ENCODE measurements around a stretch of chr22.

DNA sequence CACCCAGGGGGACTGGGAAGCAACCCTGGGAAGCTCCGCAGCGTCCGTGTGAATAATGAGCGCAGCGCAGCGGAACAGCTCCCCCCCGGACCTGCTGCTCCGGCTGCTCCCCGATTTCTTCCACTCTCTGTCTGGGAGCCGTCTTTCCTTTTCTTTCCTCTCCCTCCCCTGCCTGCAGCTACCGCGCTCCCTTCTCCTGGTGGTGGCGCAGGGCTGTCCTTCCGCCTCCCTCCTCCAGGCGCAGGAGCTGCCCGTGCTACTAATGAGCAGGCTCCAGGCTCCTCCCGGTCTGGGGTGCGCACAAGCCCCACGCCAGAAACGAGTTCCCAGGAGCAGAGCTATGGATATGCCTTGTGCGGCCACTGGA is 107.3 kb downstream of the XKR3 start:
- PRO-cap: no peak

- PRO-cap: no peak
Measured at GRCh38 chr22:17035120-17035835, 27.3 kb upstream of the GAB4 start.

- PRO-cap: no peak
Measured at GRCh38 chr22:17085923-17086237, 1.1 kb downstream of the IL17RA start.

GRCh38 chr22:17098351-17099143 is 13.7 kb downstream of the IL17RA start:
- PRO-cap: no peak

- PRO-cap: no peak
Measured at GRCh38 chr22:17159306-17159531, 142 bp upstream of the HDHD5 start.

GRCh38 chr22:17180870-17181561 is 21.9 kb upstream of the HDHD5 start:
- PRO-cap: no peak

DNA sequence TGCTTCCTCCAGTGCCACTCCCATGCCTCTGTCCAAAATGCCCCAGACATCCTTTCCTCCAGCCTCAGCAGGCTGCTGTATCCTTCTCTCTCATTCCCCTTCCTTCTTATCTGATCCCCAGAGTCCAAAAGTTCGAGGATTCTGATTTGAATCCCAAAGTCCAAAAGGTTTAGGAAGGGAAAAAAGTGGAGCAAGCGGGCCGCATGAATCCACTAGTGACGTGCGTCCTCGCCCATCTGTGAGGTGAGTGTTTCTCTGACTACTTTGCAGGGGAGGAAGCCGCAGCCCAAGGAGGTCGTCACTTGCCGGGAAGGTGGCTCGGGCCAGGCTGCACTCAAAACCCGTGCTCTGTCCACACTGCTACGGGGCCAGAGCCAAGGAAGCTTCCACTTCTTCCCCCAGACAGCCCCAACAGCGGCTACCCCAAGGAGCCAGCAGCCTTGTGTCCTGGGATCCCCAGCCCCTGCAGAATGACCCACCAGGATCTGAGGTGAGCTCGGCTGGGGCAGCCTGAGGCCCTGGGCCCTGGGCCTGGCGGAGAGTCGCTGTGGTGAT is 16.3 kb downstream of the SLC25A18 start:
- PRO-cap: unidirectional peak, plus-strand start at position 301 of the sequence

DNA sequence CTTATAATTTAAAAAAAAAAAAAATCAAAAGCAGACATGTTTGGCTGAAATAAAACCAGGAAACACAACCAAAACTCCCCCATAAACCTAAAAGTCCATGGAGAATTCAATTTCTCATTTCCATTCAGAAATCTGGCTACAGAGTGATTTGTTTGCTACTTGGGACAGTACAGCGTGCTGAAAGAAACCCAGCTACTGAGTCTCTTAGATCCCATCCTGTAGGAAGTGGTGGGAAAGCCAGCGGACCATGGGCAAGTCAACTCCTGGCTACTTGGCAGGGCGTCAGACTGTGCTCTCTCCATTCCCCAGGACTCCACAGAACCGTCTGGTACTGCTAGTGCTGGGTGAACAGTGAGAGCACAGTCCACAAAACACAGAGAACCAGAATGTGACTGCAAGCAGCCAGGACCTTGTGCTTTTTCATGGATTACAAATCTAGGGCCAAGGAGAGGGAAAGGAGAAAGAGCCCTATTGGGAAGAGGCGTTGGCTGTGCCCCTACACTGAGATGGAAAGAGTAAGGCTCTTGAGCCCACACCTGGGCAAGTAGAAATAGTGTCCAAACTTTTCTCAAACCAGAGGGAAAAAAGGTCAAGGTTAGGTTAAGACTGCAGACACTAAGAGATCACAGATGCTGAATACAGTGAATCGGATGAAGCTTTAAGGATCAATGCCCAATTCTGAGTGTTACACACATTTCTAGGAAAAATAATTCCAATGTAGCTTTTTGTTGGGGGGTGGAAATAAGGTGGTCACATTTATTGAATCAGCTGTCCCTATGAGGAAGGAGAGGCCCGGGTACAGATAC is 10.2 kb downstream of the BID start:
- PRO-cap: no peak

DNA sequence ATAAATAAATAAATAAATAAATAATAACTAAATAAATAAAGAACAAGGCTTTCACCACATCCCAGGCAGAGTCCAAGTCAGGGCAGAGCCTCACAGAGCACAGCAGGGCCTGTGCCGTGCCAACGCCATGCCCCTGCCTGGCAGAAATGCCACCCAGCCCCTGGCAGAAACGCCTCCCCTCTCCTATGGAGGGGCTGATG is 5.3 kb downstream of the BID start:
- PRO-cap: no peak

DNA sequence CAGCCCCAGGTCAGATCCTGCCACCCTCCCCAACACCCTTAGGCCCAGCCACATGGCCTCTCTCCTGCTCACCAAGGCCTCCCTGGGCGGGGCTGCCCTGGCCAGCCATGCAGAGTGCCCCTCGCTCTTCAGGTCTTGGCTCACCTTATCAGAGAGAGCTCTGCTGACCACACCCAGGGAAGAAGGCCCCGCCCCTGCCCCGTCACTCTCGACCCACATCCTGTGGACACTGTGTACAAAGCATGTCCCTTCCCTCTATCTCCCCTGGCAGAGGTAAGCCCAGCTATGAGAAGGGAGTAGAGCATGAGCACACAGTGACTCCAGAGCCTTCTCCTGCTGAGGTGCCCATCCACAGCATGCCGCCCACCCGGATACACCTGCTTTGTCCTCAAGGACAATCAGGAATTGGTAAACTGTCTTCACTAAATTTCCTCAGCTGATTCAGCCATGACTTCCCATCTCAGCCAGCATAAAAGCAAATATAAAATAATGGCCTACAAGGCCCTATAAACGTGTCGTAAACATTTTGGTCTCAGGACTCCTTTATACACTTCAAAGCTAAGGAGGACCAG is 106.6 kb downstream of the MICAL3 start:
- PRO-cap: no peak

DNA sequence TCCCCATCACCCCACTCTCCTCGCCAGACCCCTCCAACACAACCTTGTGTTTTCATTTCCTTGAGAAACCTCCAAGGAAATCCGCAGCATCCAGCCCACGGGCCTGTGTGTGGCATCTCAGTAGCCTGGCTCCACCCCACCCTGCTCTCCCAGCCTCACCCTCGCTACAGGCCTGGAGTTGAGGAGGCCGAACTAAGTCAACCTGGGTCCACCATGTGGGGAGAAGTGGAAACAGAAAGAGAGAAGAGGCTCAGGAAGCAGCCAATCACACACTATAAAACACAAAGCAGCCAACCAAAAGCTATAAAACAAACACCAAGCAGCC is 72.1 kb downstream of the MICAL3 start:
- PRO-cap: no peak

DNA sequence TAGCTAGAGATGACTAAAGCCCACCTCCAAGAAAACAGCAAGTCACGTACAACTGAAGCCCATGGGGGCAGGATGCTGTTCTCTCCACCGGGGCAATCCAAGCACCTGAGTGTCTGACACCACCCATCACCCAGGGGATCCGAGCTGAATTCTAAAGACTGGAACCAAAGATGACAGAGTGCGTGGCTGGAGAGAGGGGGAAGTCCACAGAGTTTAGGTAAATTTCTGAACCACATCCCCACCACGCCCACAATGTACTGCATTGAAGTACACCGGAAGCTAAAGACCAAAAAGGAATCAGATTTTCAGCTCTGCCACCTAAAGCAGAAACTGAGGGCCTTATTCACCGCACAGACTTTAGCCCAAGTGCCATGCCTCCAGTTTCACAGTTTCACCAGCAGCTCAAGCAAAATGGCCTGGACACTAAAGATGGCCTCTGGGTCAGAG is 27.8 kb downstream of the MICAL3 start:
- PRO-cap: no peak

DNA sequence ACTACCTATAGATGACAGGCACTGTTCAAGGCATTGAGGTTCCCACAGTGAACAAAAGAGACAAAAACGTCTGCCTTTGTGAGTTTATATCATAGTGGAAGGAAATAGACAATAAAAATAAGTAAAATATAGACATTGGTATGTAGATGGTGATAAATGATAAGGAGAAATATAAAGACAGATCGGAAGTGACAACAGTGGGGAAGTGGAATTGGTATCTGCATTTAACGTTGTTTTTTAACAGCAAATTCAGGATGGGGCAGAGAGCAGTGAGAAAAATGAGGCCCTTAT is 727 bp upstream of the PEX26 start:
- PRO-cap: no peak

DNA sequence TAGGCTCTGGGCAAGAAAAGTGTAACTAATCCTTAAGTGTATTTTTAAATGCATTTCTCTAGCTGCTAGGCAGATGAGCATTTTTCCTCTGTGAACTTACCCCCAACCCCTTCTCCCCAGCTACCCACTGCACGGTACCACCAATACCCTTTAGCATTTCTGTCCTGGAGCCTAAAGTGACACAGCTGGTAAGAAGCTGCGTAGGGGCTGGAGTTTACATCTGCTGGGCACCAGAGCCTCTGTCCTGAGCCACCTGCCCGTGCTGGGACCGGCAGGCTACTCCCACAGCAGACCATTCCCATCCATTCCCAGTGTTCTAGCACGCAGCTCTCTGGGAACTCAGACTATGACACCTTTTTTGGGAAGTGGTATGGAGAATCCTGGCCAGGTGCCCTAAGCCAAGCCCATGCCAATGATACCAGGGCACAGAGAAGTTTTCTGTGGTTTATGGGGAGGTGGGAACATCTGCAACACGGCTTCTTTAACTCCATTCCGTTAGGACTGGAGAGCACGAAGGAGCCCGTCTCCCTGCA is 2.5 kb downstream of the TUBA8 start:
- PRO-cap: no peak

- PRO-cap: no peak
Measured at GRCh38 chr22:18952954-18953443, 16.9 kb upstream of the PRODH start.

DNA sequence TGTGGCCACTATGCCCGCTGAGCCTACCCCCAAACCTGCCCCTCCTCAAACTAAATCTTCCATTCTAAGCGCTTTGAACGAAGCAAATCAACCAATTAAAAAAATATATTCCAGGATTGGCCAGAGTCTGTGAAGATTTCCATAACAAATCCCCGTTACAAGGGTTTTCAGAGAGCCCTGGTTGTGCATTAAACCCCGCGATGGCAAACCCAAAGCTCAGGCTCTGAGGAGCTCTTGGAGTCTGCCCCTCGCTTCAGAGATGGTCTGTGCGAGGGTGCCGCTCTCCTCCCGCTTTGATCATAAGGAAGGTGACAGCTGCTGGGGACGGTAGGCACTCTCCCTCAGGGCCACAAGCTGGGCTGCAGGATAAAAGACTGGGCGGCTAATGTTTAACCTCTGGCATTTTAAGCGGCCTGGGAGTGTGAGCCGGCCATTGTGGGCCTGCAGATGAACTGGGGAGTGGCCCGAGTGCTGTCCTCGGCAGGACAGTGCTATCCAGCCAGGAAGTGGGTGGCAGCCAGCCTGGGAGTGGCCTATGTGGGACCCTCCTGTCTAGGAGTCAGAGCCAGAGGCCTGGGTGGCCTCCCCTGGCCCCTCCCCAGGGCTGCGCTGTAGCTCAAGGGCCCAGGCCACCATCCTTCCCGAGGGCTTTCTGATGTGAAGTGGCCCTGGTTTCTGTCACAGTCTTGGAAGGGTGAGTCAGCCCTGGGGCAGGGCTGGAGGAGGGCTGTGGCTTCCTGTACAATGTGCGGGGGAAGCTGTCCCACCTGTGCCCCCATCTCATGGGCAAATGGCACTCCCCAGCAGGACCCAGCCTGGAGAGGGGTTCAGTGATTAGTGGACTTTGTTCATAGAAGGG is 58.6 kb upstream of the PRODH start:
- PRO-cap: bidirectional peak, plus-strand start at position 446 of the sequence, minus-strand start at position 301 of the sequence; unidirectional peak, minus-strand start at position 659 of the sequence

GRCh38 chr22:19083113-19083719 is 39.0 kb downstream of the DGCR2 start:
- PRO-cap: no peak

DNA sequence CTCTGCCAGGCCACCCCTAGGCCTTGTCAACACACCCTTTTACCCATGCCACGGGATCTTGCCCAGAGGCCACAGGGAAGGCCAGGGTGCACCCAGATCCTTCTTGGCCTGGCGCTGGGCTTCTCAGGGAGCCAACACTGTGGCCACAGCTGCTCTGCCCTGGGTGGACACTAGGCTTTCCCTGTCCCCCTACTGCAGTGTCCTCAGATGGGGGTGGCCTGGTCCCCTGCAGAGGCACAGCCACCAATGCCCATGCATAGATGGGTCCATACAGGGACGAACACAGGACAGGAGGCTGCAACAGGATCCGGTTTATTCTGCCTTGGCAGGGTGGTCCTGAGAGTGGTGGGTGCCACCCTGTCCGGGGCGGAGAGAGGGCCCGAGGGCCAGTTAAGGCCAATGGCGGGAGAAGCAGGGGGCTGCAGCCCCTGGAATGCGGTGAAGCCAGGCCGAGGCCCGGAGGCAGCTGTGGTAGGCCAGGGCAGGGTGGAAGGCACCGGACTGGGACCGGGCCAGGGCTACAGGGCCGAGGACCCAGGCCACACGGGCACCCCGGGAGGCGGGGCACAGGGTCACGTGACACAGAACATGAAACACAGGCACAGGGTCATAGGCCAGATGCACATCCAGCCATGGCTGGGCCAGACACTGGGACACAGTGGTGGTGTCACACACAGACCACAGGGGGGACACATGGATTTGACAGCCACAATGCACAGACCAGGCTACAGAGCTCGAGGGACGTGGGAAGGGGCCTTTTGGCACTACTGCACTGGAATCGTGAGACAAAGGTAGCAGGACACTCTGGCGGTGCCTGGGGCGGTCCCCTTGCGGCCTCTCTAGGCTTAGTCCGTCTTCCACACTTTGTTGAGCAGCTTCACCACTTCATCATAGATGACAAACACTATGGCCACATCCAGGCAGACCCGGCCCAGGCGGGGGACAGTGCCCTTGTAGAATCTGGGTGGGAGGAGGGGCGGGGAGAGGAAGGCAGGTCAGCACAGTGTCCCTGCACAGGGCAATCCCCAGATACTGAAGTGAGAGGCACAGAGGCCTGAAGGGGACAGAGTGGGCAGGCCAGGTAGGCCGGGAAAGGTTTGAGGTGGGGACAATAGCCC is 2.9 kb downstream of the SLC25A1 start:
- PRO-cap: no peak

GRCh38 chr22:19287008-19287832 is 4.3 kb downstream of the CLTCL1 start:
- PRO-cap: no peak

DNA sequence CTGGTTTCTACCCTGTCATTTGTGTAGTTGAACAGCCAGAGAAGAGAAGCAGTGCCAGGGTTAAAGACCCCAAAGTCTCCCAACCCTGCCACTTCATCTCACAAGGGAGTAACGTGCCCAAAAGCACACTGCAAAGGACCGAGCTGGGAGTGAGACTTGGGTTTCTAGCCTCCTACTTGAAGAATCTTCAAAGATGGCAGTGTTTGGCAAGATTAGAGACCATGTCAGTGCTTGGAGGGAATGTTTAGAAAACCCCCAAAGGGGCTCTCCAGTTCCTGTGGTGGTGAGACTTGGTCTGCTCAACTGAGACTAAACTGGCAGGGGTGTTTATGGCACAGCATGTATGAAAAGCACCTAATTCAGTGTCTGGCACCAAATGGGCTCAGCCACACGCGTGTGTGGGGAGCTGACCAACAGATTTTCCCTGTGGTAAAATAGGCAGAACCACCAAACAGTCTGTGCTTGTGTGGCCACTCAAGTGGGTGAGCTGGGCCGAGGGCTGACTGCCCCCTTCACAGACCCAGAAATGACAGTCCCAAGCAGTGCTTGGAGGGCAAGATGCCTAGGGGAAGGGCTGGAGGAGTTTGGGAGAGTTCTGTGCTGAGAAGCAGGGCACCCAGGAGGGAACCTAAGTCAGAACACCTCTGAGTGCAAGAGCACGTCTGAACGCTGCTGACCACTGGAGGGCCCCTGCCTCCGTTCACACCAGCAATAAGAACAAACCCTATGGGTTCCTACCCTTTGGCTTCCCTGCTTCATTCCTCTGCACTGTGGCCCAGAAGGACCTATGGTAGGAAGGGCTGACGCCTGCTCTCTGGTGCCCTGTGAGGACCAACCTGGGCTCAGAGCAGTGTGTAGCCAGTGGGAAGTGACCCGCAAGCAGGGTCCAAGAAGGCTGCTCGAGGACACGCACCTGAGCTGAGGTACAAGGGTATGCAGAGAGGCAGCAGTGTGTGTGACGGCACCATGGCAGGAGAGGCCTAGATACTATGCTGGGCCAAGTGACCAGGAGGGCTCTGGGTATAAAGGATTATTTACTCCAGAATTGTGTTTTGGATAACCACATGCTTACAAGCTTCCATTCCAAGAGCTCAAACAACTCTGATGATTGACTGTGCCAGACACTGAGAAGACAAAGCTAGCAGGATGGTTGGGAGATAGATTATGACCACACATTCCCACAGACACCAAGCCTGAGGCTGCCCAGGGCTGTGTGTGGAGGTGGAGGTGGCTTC is 68.6 kb upstream of the CLTCL1 start:
- PRO-cap: no peak